ENCODE measurements around a stretch of chr18.

- RRBS: no CpG with 5 or more reads among the region's 8 CpGs
Measured at GRCh38 chr18:3216732-3217506, 2.8 kb downstream of the MYOM1 start.

GRCh38 chr18:3217742-3218350 lies 1.9 kb downstream of the MYOM1 start:
- RRBS: no CpG with 5 or more reads among the region's 3 CpGs

DNA sequence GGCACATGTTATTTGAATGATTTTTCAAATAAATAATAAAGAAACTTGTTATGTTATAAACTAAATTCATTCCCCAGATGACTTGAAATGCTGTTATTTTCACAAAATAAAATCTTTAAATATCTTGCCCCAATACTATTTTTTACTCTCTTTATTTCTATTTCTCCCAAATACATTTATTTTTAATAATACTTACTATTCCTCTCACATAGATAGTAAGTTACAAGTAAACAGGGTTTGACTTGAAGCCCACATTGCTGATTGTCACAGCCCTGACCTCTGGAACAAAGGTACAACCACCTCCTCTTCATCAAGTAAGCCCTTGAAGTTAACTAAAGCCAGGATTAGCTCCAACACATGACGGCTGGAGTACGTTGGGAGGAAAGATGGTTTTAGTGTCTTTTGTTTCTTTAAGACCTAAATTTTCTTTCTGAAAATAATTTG lies 1.0 kb downstream of the MYOM1 start:
- RRBS: no CpG with 5 or more reads among the region's 2 CpGs

- RRBS: no CpG with 5 or more reads among the region's 1 CpG
Measured at GRCh38 chr18:3220869-3221148, 1.0 kb upstream of the MYOM1 start.

GRCh38 chr18:3255406-3256483 lies 6.2 kb upstream of the MYL12B start:
- RRBS: no CpG with 5 or more reads among the region's 10 CpGs

- RRBS: no CpG with 5 or more reads among the region's 2 CpGs
Measured at GRCh38 chr18:3263800-3264136, 1.8 kb downstream of the MYL12B start.

DNA sequence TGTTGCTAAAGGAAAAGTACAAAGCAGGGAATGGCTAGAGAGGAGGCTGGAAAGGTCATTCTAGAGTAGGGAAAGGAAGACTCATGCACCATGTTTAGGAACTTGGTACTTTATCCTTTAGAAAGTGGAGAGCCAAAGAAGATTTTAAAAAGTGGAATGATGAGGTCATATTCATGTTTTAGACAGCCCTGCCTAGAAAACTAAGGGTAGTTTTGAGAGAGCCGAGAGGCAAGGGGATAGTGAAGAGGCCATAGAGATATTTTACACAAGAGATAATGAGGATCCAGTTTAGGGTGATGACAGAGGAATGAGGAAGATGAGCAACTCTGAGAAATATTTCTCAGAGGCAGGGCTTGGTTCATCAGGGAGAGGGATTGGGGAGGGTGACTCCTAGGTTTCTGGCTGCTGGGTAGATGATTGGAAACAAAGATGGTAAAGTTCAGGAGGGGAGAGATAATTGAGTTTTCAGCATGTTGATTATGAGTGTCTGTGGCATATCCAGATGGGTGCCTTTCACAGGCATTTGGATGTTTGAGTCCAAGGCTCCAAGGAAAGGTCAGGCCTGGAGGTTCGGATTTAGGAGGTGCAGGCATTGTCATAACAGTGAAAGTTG lies 7.3 kb downstream of the MYL12B start:
- RRBS: no CpG with 5 or more reads among the region's 2 CpGs

DNA sequence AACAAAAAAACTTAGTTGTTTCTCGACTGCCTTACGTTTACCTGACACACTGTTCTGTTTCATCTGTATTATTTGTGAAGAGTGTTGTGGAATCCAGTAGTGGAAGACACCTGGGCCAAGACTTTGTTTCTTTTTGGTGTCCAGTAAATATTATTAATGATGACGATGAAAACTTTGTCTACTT lies 18.1 kb downstream of the MYL12B start:
- RRBS: no CpG with 5 or more reads among the region's 3 CpGs

- RRBS: no CpG with 5 or more reads among the region's 6 CpGs
Measured at GRCh38 chr18:3283413-3283884, 21.5 kb downstream of the MYL12B start.

DNA sequence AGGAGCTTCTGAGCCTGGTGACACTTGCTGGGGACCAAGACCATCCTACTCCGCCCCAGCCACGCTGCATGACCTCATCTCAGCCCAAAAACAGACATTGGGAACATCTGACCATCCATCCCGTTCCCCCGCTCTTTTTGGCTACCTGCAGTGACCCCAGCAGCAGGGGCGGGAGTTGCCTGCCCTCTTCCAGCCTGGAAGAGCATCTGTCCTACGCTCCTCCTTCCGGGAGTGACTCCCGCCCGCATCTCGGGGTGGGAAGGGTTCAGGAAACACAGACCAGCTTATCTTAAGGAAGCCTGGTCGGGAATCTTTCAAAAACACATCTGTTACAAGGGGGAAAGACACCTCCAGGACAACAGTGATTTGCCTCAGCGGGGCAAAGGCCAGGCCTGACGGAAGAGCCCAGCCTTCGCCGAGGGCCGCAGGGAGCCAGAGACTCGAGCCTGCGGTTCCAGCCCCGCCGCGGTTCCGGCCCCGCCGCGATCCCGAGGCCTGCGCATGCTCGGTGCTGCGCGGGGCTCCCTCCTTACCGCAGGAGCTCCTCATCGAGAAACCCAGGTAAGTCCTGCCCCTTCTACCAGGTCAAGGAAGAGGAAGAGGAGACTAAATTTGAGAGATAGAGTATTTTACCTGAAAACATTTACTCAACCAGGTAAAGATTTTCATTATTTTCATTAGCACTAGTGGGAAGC lies 38.1 kb upstream of the TGIF1 start:
- RRBS: no CpG with 5 or more reads among the region's 32 CpGs

DNA sequence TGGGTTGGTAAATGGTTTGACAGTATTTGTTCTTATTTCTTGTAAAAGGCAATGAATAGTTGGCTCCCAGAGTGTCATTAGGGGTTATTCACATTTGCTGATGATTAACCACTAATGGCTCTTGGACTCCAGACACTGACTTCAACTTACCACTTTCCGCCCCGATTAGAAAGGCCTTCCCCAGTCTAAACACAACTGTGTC lies 9.6 kb upstream of the TGIF1 start:
- RRBS: no CpG with 5 or more reads among the region's 2 CpGs

DNA sequence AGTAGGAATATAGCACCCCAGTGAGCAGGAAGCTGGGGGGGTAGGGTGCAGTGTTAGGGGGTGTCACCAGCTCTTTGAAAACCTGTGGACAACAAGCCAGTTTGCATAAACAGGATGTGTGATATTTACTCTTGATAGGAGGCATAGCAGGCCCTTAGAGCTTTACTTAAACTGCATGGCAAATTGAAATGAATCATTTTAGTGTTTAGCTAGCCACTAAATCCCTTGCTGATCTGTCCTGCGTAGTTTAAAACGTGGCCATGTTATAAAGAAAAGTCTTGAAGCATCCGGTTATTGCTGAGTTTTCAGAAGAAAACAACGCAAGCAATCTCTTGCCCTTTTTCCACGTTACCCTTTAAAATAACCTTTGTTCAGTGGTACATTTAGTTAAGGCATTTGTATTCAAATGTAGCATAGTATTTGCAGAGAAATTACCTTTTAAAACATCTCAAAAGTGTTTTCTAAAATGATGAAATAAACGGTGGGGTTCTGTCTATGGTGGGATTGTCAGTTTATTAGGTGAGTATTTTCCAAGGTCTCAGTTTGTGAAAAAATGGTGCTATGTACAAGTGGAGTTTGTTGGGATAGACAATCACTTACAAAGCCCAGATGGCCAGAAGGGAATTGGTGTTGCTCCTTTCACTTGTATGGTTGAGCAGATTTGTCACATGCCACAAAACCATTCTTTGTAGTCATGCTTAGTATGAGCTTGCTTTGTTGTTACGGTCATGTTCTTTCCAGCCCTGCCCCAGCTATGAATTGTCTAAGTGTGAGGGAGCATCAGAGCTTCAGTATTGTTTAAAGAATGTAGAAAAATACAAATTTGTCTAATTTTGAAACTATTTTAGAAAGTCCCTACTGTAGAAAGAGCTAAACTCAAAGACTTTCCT lies 8.7 kb downstream of the TGIF1 start:
- RRBS: no CpG with 5 or more reads among the region's 7 CpGs

DNA sequence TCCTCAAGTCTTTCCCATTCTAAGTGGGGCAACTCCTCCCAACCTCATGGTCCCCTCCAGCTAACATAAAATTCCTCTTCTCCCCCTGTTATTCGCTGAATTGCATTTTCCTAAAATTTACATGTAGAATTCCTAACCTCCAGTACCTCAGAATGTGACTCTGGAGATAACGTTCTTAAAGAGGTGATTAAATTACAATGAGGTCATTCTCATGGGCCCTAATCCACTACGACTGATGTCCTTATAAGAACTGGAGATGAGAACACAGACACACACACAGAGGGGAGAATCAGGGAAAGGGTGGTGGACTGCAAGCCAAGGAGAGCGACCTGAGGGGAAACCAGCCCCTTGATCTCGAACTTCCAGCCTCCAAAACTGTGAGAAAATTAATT lies 70.3 kb downstream of the TGIF1 start:
- RRBS: no CpG with 5 or more reads among the region's 5 CpGs

DNA sequence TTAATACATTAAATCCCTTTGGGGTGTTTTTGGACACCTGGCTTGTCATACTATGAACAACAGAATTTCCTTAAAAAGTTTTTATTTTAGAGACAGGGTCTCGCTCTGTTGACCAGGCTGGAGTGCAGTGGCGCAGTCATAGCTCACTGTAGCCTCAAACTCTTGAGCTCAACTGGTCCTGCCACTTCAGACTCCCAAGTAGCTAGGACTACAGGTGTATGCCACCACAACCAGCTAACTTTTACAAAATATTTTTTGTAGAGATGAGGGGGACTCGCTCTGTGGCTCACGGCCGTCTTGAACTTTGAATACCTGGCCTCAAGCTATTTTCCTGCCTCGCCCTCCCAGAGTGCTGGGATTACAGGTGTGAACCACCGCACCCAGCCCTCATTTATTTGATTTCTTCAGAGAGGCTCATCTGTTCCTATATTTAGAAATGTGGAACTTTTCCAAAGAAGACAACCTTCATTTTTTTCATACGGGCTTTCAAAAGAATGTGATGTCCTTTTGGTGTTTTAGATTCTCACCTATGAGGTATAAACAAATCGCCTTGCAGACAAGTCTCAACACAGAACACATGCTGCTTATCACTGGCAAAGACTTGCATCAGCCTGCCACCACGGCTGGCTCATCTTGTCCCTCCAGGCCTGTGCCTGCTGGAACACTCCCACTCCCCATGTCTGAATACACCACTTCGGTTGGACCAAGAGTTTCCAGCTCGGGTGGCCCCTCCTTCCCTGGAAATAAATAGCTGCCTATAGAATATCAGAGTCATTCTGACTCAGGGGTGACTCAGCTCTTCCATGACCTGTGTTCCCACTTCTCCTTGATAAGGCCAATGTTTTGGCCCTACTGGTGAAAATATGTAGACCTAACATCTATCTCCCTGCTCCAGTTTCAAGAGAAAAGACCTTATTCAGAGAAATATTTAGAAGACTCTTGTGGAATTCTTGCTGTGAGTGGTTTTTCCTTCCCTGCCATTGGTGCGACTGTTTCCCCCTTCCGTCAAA lies 202.6 kb downstream of the TGIF1 start:
- RRBS: no CpG with 5 or more reads among the region's 14 CpGs

DNA sequence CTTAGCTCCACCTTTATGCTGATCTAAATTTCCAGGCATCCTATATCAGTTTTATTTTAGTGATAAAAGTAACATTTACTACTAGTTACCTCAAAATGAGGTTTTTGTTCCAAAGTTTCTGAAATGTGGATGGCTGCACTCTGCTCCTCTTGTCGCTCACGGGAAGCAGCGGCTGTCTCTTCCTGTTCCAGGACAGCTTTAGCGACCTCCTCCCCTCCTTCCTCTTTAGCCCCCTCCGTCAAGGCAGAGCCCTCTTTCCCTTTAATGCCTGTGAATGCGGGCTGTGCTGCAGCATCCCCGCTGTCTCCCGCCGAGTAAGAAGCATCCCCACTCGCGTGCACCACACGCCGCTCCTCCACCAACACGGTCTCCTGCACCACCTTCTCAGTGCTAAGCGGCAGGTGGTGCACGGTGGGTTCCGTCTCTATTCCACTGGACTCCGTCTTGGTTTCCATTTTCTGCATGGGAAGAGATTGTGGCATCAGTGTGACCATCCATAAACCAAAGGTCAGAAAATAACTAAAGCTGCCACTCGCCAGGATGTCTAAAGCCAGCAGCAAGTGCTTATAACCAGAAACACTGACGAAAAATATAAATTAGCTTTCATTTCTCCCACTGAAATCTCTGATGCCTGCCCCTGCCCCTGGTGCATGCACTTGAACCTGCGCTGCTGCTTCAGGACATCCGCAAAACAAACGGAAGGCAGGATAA lies 101.6 kb upstream of the ZBTB14 start:
- RRBS: no CpG with 5 or more reads among the region's 23 CpGs

DNA sequence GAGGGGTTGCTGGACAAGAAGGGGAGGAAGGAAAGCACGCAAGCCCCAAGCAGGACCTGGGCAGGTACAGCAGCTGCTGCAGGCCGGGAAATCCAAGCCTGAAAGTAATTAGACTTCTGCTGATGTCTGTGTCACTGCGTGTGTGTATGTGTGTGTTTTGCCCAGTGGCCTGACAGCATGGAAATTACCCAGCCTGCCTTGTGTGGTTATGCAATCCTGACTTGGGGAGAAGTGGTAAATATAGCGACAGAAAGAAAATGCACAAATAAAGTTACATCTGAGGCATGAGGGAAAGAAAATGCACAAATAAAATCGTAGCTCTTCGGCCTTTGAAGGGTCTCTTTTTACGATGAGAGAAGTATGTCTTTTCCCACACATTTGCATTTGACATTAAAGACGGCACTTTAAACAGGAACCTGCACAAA lies 121.9 kb upstream of the ZBTB14 start:
- RRBS: no CpG with 5 or more reads among the region's 8 CpGs

- RRBS: no CpG with 5 or more reads among the region's 6 CpGs
Measured at GRCh38 chr18:5466230-5466803, 77.5 kb downstream of the EPB41L3 start.

DNA sequence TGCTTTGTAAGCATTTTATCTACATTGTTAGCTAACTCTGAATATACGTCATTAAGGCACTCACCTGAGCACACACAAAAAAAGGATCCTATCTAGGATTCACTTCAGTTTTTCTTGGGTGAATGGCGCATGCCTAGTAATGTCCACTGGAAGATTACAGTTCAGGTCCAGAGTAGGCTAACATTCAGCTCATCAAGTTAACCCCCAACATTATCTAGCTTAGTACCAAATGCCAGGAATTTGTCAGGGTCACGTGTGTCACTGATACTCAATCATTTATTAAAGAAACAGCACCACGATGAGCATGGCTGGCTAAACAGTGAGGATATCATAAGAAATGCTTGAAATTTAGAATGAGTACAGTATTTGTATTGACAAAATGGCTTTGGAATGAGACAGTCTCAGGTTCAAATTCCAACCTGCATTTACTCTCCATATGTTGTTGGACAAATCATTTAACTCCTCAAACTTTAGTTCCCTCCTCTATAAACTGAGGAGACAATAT lies 22.6 kb downstream of the EPB41L3 start:
- RRBS: no CpG with 5 or more reads among the region's 4 CpGs

DNA sequence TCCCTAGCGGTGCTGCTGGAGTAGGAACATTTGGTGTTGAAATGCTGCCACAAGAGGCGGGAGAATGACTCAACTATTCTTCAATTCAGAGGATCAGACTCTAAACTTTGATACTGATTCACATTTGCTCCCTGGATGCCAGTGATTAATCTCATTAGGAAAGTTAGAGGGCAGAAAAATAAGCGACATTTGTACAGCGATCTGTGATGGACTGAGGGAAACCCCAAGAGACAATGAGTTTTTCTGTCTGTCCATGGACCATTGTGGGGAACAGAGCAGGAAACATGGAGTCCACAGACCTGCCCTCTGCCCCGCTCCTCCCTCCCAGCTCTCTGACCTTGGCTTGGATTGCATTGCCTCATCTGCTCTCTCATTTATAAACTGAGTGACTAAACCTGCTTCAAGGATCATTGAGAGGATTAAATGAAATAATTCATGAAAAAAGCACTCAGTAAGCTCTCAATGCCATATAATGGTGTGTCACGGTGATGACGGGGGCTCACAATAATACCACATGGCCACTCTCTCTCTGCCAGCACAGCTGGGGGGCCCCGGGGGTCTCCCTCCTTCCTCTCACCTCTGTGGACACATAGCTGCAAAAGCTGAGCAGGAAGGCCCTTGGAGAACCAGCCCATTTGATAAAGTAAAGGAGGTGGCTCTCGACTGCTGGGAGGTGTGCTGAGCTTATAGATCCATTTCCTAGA lies 12.8 kb upstream of the EPB41L3 start:
- RRBS: no CpG with 5 or more reads among the region's 9 CpGs

GRCh38 chr18:6039483-6040318 lies 144.4 kb upstream of the TMEM200C start:
- RRBS: no CpG with 5 or more reads among the region's 6 CpGs